A673 (cell line): ENCODE results near the genes MROH9, METTL13, PIGC and TNFSF18.

- PRO-cap: no peak
Observed at GRCh38 chr1:169278334-169278882, 89.2 kb downstream of the NME7 start.

- PRO-cap: no peak
Observed at GRCh38 chr1:169658674-169659238, 28.8 kb upstream of the SELP start.

GRCh38 chr1:169745303-169745805 lies 11.5 kb upstream of the SELE start:
- PRO-cap: no peak

DNA sequence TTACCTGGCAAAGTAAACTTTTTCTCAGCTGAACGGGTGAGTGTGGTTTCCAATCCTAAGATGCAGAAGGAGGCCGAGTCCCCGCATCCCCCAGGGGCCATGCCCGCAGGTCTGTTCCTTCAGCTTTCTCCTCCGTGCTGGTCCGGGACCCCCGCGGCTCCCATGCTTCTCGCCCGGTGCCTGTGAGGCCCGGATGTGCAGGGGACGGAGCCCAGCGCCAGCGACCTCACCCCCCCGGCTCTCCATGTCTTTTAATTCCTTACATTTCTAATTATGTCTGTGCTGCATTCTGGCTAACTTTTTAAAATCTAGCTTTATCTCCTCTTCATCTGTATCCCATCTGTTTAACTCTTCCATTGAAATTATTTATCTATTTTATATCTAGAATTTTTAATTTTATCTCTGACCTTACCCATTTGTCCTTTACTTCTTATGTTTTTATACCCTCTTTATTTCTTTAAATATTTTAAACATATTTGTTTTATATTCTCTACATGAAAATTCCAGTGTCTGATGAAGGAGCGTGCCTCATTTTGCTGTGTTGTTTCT lies 21.6 kb upstream of the SCYL3 start:
- PRO-cap: no peak

GRCh38 chr1:170200987-170201450 lies 55.3 kb downstream of the NTMT2 start:
- PRO-cap: no peak

- PRO-cap: no peak
Observed at GRCh38 chr1:170586967-170587266, 55.0 kb downstream of the GORAB start.

DNA sequence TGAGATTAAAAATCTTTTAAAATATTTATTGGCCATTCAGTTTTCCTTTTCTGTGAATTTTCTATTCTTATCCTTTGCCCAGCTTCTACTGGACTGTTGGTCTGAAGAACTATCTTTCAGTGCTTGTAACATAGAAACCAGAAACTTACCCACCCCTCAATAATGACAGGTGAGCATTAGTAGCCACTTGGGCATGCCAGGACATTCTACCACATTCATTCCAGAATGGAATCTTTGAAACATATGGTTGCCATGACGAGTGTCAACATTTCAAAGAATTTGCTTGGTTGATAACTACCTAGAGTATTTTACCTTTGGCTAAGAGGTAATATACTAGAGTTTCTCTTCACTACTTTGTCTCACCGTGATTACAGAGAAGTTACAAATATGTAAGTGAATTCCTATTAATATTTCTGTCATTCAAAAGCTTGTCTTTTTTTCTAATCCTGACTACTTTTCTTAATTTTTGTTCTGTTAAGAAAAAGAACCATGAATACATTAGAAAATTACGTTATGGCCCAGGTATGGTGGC lies at the start of gene MROH9:
Gene MROH9 (plus strand): TSS at position 336 of the 532 bp plus-strand sequence.
- PRO-cap: no peak

- PRO-cap: no peak
Observed at GRCh38 chr1:171112411-171113148, 21.9 kb downstream of the FMO3 start.

DNA sequence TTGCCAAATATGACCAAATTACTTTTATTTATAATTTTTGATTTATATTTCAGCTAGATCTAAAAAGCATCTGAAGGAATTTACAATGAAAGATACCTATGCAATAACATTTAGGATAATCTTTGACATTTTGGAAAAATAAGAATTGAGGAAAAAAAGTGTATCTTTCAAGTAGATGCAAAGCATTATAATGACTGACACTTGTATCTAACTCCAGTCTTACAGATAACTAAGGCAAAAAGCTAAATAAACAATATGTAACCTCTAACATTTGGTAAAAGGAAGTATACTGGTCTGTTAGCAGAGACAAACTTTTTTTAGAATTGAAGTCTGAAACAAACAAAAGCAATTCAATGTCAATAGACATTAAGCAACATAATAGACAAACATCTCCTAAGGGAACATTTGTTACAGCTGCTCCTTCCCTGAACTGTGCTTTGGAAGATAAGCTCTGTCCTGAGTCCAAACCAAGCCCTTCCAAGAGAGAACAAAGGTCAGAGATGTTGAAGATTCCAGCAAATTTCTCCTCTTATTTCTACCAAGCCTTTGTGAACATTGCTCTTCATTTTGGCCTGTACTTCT lies 25.1 kb downstream of the FMO2 start:
- PRO-cap: no peak

- PRO-cap: no peak
Observed at GRCh38 chr1:171268773-171269183, 20.5 kb downstream of the FMO1 start.

- PRO-cap: no peak
Observed at GRCh38 chr1:171421488-171422004, 63.8 kb upstream of the PRRC2C start.

DNA sequence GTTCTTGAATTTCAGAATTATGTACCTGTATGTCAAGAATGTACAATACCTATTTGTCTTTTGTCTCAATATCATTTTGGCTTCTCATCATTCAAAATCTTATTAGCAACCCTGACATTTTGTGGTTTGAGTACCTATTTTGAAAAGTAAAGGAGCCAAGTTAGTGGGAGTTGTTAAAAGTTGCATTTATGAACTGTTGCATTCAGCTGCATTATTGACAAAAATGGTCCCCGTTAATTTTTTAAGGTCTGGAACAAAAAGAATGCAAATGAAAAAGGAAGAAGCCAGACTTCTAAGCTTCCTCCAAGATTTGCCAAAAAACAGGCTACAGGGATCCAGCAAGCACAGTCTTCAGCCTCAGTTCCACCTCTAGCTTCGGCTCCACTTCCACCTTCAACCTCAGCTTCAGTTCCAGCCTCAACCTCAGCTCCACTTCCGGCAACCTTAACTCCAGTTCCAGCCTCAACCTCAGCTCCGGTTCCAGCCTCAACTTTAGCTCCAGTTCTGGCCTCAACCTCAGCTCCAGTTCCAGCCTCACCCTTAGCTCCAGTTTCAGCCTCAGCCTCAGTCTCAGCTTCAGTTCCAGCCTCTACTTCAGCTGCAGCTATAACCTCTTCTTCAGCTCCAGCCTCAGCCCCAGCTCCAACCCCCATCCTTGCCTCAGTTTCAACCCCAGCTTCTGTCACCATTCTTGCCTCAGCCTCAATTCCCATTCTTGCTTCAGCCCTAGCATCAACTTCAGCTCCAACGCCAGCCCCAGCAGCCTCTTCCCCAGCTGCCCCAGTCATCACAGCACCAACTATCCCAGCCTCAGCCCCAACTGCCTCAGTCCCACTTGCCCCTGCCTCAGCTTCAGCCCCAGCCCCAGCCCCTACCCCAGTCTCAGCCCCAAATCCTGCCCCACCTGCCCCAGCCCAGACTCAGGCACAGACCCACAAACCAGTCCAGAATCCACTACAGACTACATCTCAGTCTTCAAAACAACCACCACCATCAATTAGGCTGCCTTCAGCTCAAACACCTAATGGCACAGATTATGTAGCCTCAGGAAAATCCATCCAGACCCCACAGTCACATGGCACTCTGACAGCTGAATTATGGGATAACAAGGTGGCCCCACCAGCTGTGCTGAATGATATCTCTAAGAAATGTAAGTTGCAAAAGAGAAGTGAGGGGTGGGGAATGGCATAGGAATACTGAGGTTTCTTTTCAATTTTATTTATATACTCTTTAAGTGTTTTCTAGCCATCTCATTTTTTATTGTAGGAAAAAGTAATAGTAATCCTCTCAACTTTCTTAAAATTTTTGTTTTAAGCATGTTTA lies 64.6 kb upstream of the MYOCOS start:
- PRO-cap: no peak

- PRO-cap: bidirectional peak, plus-strand start at chr1:171781256, minus-strand start at chr1:171781310; bidirectional peak, plus-strand start at chr1:171781695, minus-strand start at chr1:171781525
Observed at GRCh38 chr1:171780877-171782242, at the start of gene METTL13. METTL13 (plus strand) TSS chr1:171781660.

GRCh38 chr1:172351331-172351819 lies 69.1 kb upstream of the C1orf105 start:
- PRO-cap: no peak

DNA sequence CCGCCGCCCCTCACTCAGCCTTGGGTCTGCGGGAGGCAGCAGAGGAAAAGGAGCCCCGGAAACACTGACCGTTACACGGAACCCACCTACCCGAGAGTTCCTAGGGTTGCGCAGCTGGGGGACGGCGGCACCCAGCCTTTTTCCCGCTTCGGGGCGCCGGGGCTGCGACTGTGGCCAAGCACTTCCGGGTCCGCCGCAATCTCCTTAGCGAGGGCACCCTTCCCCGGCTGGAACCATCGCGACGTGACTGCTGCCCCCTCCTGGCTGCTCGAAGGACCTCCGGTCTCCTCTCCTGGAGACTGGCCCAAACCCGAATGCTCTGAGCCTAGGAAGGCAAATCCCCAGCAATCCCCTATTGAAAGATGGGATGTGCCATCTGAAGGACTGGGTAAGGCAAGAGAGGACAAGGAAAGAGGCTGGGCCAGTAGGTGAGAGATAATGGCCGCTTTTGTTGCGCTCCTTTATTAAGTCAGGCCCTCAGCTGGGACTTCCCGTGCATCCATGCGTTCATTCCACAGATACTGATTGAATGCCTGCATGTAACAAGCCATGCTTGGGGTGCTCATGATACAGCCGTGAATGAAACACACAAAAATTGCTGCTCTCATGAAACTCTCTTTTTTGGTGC lies at the start of gene PIGC:
Gene PIGC (minus strand): TSS at position 172 of the 628 bp plus-strand sequence.
- PRO-cap: bidirectional peak, plus-strand start at position 307 of the sequence, minus-strand start at position 206 of the sequence

- PRO-cap: no peak
Observed at GRCh38 chr1:172500252-172500657, 32.7 kb upstream of the SUCO start.

DNA sequence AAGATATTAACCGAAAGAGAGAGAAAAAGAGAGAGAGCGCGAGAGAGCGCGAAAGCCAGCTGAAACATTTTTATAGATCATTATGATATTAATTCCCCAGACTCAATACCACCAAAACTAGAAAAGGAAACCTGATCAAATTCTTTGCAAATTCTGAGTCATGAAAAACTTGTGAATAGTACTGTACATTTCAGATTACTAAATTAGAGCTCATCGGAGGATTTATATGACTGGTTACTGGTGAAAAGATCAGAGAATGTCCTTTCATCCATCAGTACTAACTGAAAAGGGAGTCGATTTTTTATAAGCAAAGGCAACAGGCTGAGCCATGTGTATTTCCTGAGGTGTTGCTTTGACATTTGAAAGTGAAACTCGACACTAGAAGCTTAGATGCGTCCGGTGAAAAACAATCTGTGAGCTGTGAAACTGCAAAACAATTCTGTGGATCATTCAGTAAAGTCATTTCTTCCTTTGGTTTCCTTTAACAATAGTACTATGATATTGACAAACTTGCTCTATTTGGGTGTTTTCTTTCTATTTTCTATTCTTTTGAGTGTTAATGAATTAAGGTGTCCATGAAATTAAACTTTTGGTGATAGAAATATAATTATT lies 155.6 kb downstream of the TNFSF18 start:
- PRO-cap: no peak

- PRO-cap: unidirectional peak, minus-strand start at chr1:172914590
Observed at GRCh38 chr1:172914422-172914832, 136.3 kb downstream of the TNFSF18 start.

DNA sequence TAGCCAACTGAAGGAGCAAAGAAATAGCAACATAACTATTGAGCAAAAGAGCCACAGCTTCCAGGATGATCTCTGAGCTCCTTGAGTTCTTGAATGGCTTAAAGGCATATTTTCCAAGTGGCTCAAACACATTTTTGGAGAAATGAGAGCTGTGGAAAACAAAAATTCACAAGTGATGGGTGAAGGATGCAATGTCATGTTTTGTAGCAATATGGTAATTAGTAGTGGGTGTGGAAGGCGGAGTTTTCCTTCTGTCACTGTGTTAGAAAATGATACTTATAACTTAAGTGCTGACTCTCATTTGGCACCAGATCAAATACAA lies at the start of gene TNFSF18:
Gene TNFSF18 (minus strand): TSS at position 177 of the 322 bp plus-strand sequence.
- PRO-cap: no peak

- PRO-cap: no peak
Observed at GRCh38 chr1:173391077-173391902, 85.8 kb upstream of the PRDX6 start.